AG09309 (cell line): ENCODE measurements around a stretch of chr14.

DNA sequence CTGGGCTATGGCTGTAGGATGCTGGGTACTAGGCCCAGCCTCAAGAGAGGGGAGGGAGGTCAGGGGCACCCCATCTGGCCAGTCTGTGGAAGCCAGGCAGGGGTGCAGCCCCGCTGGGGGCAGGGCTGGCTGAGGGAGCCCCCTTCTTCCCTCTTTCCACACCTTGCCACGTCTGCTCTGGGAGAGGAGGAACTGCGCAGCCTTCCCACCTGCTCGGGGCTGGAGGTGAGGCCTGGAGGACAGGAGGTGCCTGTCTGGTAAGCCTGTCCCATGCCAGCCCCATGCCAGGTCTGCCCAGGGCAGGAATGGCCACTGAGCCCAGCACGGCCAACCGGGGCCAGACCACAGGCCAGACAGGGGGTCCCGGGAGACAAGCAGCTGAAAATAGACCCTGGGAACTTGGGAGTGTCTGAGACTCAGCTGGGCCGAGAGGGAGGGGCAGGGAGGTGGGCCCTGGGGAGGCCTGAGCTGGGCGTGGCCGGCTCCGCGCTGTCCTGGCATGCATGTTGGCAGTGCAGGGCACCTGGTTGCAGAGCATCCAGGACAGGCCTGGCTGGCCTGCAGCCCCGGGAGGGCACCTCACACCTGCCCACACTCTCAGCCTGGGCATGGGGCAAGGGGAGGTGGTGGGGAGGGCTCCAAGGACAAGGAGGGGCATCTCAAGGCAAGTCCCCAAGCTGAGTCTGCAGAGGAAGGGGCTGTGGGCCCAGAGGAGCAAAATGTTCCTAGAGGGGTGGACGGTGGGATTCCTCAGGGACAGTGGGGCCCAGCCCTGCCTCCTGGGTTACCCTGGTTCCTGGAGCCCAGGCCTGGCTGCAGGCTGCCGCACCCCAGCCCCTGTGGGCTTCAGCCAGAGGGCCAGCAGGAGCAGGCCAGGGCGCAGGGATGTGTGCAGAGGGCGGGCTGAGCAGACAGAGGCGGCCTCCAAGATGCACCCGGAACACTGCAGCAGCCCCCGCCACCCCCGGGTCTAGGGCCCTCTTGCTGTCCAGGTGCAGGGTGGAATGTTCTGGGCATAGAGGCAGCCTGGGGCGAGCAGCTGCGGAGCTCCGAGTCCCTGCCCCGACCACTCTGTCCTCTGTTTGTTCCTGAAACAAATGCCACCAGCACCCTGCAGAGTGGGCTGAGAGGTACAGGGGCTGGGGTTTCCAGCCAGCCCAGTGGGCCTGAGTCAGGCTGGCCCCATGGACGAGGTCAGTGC, 3.2 kb upstream of the CRIP1 start:
- RRBS: 63% methylated on average over 4 of the region's 26 CpGs

GRCh38 chr14:105528842-105529338, 2.5 kb downstream of the TMEM121 start:
- RRBS: no CpG with 5 or more reads among the region's 53 CpGs

DNA sequence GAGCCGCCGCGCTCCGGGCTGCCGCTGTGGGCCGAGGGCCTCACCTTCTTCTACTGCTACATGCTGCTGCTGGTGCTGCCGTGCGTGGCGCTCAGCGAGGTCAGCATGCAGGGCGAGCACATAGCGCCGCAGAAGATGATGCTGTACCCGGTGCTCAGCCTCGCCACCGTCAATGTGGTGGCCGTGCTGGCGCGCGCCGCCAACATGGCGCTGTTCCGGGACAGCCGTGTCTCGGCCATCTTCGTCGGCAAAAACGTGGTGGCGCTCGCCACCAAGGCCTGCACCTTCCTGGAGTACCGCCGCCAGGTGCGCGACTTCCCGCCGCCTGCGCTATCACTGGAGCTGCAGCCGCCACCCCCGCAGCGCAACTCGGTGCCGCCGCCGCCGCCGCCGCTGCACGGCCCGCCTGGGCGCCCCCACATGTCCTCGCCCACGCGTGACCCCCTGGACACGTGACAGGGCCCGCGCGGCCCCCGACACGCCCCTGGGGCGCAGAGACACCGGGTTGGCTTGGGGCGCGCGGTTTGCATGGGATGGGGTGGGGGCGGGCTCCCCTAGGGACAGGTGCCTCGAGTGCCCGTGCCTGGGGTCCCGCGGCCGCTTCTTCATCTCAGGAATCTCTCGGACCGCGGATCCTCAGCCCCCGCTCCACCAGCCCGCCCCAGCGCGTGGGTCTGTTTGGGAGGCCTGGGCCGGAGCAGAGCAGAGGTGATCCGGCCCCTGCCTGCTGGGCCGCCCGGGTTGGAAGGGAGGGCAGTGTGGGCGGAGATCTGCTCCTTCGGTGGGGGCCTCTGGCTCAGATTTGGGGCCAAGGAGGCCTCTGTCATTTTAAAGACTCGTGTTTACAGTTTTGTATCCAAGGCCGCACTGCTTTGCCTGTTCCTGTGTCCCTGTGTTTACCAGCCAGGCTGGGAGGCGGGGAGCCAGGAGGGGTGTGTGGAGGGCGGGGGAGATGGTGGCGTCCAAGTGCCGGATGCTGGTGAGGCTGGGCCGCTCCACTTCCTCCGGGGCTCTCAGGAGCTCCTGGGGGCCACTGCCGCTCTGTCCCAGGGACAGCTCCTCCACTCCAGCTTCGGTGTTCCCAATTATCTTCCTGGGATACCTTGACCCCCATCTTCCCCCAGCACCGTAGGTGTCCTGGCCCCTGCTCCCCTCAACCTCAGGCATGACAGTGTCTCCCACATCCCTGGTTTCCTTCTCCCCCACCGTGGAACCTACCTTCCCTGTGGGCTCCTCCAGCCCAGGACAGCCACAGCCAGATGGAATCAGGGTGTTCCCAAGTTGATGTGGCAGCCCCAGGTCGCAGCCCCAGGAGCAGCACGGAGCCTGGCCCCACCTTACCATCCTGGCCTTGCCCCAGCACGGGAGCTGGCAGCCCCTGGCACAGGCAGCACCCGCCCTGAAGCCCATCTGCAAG, 3.5 kb downstream of the TMEM121 start:
- RRBS: 84% methylated on average over 12 of the region's 99 CpGs

GRCh38 chr14:105537994-105538348, 11.6 kb downstream of the TMEM121 start:
- RRBS: 3% methylated on average over 5 of the region's 22 CpGs

GRCh38 chr14:105642914-105644067, 116.9 kb downstream of the TMEM121 start:
- RRBS: no CpG with 5 or more reads among the region's 54 CpGs

- RRBS: no CpG with 5 or more reads among the region's 16 CpGs
Observed at GRCh38 chr14:105648209-105648706, 121.9 kb downstream of the TMEM121 start.

DNA sequence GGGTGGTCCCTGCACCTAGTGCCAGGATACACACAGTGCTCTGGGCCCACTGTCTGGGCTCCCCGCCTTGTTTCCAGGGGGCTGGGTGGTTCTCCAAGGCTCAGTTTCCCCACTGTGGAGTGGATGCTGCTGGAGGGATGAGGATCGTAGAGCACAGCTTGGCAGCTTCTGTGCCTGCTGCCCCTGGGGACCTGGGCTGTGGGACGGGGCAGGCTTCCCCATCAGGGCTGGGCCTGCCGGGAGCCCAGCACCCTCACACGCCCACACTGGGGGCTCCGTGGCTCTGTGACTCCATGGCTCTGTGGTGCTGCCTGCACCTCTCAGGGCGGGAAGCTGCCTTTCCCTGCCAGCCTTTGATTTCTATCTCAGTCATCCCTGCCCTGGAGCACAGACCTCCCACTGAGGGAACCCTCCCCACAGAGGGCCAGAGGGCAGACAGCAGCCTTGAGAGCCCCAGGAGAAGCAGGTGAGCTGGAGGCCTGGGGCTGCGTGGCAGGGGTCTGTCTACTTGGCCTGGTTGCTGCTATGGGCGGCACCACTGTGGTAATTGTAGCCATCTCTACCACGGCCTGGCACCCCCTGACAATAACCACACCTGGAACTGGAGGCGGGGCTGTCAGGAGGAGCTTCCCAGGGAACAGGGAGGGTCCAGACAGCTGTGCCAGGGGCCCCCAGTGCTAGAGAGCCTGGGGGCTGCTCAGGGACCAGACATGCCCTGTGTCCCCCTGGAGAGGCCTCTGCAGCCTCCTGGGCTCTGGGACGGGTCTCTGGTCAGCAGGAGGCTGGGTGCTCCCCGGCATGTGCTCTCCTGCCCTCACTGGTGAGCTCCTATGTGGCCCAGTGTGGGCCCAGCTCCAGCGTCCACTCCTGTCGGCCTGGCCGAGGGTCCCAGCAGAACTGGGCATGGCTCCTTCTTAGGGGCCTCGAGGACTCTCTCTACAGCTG, 357.2 kb downstream of the TMEM121 start:
- RRBS: no CpG with 5 or more reads among the region's 17 CpGs

GRCh38 chr14:105914549-105914977, 388.2 kb downstream of the TMEM121 start:
- RRBS: no CpG with 5 or more reads among the region's 3 CpGs

DNA sequence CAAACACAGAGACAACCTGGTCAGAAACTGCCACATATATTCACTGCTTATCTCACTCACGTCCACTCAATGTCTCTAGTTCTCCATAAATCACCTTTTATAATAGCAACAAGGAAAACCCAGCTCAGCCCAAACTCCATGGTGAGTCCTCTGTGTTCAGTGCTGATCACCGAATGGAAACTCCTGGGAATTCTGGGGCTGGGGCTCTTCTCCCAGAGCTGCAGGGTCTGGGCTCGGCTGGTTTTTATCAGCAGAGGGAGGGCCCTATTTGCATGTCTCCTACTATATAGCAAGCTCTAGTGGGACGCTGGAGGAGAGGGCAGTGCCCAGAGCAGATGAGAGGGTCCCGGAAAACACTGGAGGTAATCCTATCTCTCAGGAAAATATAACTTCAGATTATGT, 590.6 kb downstream of the TMEM121 start:
- RRBS: no CpG with 5 or more reads among the region's 5 CpGs

- RRBS: no CpG with 5 or more reads among the region's 1 CpG
Observed at GRCh38 chr14:106153875-106154396, 627.6 kb downstream of the TMEM121 start.

- RRBS: no CpG with 5 or more reads among the region's 6 CpGs
Observed at GRCh38 chr14:106276140-106276725, 749.9 kb downstream of the TMEM121 start.

- RRBS: no CpG with 5 or more reads among the region's 3 CpGs
Observed at GRCh38 chr14:106557290-106557795, 1031.0 kb downstream of the TMEM121 start.

DNA sequence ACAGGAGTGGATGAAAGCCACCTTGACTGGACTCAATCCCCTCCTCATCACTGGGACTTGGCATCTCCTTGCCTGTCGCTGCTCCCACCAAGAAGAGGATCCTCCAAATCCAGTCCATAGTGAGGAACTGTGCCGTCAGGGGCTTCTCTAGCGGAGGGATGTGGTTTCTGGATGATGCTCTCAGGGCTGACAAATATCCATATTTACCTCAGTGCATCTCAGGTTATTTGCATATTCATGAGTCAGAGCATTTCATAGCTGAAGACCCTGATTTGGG, 1096.2 kb downstream of the TMEM121 start:
- RRBS: no CpG with 5 or more reads among the region's 3 CpGs

GRCh38 chr14:106846095-106846621, 1319.8 kb downstream of the TMEM121 start:
- RRBS: no CpG with 5 or more reads among the region's 2 CpGs